Neutrophil (primary cell): ENCODE results near the gene RNF10.

GRCh38 chr12:120228217-120228704 lies 27.4 kb upstream of the RPLP0 start:
- PRO-cap, result no peak

GRCh38 chr12:120361264-120362130 lies 7.5 kb downstream of the MSI1 start:
- PRO-cap, result no peak

- PRO-cap, result no peak
Measured at GRCh38 chr12:120428828-120429268, 9.1 kb upstream of the COX6A1 start.

DNA sequence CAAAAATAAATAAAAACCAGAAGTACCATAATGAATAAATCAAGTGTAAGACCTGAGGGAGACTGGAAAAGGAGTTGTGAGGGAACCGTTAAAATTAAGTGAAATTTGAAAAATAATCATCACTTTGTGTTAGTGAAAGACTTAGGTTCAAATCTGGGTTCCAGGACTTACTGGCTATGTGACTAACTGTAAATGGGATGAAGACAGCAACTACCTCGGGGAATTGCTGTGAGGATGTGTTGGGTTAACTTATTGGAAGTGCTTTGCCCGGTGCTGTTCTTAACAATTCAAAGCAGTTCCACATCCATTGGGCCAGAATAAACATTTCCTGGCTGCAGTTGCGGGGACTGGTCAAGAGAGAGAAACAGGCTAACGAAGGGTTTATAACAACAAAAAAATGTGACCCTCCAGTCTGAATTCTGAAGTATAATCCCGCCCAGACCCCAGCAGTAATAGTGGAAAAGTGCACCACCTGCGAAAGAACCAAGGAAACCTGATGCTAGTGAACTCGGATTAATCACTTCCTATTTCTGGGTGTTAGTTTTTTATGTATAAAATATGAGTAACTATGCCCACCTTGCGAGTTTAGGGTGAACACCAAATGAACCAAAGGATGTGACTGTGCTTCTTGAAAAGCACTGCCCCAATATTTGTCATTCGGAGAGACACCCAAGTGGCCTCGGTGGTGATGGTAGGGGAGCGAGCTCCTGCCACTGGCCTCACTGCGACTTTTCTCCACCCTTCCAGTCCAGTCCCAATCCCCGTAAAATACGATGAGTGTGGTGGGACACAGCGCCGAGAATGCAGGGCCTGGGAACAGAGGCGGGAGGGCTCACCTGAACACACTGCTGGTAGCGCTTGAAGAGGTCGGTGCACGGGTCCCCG lies 552 bp downstream of the TRIAP1 start:
- PRO-cap, result no peak

- PRO-cap, result unidirectional peak, plus-strand start at chr12:120534353; unidirectional peak, minus-strand start at chr12:120534955
Measured at GRCh38 chr12:120534136-120535144, at the start of gene RNF10. TSS of gene RNF10 (plus strand) at chr12:120534356.

DNA sequence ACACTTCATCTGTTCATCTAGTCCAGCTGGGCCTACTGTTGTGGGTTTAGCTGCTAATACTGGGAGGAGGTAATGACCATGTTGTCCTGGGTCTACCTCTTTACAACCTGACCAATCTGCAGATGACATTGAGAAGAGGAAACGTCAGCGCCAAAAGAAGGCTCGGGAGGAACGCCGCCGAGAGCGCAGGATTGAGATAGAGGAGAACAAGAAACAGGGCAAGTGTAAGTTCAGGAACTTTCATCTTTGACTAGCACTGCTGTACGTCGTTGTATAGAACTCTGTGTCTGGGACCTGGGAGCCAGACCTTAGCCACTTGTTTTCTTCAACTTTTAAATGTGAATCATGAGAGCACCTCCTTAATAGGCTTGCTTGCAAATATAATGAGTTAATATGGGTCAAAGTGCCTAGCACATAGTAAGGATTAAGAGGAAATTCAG lies 15.9 kb downstream of the POP5 start:
- PRO-cap, result no peak

DNA sequence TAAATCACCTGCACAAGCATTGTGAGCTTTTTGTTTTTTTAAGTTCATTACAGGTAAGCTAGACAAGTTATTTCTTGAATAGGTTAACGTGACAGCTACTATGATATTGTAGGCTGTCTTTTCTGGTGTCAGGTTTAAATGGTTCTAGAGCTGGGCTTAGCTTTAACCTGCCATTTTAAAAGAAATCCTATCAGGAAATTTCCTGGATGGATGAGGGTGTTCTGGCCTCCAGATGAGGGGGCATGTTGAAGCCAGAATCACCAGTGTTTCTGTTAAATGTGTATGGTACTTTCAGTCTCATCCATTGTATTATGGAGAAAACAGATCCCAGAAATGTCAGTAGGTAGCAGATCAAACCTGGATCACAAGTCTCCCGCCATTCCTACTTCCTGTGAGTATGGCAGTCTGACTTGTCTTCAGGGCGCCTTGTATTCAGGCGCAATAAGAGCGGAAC lies 3.6 kb downstream of the POP5 start:
- PRO-cap, result no peak

DNA sequence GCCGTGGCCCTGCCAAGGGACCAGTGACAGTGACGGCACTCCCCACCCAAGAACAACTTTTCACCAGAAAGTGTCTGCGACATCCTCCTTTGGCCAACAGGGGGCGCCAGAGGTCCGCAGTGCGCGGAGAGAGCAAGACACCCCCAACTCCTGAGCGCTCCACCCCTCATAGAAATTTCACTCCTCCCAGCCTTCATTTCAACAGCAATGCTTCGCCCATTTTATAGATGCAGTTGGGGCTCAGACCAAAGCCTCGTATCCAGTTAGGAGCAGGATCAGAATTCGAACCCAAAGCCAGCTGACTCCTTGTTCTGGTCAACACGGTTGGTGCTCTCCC lies 2.2 kb upstream of the POP5 start:
- PRO-cap, result no peak

DNA sequence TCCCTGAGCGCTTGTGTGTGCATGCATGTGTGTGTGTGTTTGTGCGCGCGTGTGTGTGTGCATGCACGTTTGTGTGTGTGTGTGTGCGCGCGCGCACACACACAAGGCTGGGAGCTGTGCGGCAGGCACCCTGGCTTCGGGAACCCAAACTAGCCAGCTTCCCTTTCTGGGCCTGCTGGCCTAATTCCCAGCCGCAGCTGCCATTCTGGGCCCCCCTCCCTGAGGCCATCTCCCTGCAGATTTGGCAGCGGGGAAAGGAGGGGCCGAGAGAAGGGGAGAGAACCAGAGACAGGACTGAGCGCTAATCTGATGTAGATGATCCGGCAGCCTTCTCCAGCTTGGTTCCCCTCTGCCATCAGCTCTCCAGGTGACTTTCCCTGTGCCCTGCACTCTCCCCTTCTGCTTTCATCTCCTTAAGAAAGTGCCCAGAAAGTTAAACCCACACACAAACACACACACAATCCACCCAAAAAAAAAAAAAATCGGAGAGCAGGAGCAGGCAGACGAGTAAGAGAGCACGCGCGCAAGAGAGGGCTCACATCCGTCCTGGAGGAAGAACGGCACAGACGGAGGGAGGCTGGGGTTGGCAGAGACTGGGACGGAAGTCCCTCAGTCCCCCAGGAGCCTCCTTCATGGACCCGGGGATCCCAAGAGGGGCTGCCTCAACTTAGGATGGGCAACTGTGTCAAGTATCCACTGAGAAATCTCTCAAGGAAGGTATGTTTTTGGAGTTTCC lies 9.7 kb downstream of the CABP1 start:
- PRO-cap, result no peak

DNA sequence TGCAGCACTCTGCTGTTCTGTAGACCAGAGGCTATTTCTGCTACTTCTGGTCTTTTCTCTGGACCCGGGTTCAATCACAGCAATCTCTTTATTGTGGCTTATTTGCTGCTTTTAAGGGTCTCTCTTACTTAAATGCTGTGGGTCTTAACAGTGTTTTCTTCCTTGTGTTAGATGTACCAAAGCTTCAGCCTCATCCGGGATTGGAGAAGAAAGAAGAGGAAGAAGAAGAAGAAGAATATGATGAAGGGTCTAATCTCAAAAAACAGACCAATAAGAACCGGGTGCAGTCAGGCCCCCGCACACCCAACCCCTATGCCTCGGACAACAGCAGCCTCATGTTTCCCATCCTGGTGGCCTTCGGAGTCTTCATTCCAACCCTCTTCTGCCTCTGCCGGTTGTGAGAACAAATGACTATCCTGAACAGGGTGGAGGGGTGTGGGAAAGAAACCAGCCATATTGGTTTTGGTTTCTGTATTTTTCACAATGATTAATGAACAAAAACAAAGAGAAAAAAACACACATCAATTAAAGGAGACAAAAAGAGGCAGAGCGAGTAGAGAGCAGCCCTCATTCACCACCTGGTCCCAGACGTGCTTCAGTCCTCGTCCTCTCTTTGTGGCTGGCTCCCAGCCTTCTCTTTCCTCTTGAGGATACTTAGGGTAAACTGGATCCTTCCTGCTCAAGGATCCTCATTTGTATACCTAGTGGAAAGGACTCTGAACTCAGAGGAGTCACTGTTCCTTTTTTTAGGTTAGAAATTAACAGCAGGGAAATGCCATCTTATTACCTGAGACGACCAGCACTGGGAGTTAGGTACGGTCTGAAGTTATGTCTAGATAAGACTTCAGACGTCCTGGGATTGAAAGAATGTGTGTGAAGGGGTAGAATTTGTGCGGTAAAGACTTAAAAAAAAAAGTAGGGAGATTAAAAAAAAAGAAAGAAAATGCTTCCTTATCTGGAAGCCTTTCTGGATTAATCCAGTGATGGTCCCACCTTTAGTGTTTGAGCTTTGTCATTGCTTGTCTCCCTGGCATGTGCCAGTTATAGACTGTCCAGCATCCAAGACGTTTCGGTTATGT lies 9.5 kb downstream of the MLEC start:
- PRO-cap, result no peak

- PRO-cap, result no peak
Measured at GRCh38 chr12:120702864-120704168, 6.9 kb upstream of the UNC119B start.

DNA sequence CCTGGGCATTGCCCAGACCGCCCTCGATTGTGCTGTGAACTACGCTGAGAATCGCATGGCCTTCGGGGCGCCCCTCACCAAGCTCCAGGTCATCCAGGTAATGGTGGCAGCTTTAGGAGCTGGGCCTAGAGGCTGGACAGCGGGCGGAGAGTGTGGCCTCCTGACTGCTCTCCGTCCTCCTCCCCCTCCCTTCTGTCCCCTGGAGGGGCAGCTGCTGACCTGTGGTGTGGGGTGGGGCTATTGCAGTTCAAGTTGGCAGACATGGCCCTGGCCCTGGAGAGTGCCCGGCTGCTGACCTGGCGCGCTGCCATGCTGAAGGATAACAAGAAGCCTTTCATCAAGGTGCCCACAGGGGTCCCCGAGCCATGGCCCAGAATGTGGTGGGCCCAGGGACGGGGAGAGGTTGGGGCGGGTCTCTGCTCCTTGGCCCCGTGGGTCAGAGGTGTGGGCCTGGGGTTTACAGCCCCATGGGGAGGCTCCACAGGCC lies 13.0 kb downstream of the ACADS start:
- PRO-cap, result no peak

- PRO-cap, result no peak
Measured at GRCh38 chr12:120759750-120760722, 34.4 kb downstream of the ACADS start.

DNA sequence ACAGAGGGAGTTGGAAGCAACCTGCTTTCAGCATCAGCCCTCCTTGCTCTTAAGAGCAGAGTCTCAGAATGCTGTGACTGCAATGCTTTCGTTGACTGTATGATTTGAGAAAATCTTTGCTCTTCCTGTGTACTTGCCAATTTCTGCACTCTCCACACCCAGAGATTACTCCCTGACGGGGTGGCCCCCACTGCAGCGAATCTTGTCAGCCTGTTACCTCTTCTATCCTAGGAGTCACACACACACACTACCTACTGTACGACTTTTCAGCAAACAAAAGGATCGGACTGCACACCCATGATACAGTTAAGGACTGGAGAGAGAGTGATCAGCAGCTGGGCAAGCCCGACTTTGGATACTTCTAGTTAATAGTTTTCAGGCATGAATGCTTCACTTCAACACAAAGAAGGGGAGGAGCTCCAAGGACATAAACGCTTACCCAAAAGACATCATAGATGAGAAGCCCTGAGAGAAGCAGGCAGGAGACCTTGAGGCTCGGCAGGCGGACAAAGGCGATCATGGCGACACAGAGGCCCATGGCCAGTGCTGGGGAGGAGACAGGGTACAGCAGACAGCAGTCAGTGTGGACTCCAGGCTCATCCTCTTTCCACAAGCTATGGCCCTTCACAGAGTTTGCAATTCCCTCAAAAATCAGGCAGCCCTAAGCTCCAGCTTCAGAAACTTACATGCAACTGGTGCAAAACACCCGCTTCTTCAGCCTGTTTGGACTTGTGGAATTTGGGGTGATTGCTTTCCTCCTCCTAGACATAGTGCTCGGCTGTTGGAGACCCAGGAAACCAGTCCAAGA lies 43.1 kb downstream of the ACADS start:
- PRO-cap, result no peak

DNA sequence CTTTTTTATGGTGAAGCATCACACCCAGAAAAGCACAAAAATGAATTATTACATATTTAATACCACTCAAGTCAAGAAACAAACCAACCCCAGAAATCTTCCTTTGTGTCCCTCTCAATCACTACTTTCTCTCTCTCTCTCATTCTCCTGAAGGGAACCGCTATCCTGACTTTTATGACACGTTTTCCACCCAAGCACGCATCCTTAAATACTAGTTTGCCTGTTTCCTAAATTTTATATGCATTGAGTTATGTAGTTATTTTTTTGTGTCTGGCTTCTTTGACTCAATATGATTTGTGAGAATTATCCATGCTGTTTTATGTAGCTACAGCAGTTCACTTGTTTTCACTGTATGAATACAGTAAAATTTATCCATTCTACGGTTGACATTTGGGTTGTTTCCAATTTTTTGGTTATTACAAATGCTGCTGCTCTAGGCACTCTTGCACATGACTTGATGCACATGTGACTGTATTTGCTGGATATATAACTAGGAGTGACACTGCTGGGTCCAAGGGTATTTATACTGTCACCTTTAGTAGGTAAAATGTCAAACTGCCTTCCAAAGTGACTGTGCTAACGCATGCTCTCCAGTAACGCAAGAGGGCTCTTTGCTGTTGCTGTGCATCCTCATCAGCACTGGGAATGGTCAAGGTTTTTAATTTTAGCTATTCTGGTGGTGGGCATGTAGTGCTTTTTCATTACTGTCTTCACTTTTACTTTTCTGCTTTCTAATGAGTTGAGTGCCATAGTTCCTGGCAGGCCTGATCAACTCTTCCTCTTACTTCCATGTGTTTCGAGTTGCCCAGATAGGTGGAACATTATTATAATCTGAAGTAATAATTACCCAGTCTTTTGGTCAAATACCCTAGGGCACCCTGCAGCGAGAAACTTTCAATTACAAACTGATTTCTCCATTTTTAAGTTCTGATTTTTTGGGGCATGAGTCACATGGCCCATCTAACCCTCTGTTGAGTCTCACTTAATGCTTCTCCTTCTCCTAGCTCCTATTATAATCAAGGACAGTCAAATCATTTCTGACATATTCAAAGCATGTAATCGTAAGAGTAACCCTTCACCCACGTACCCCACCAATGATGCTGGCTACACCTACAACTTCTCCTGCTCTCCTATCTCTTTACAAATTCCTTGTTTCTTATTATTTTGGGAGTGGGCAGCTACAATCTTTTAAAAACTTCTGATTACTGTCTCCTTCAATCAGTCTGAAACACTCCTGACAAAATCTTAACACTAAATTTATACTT lies 62.3 kb downstream of the ACADS start:
- PRO-cap, result no peak

GRCh38 chr12:120845278-120845915 lies 58.8 kb downstream of the SPPL3 start:
- PRO-cap, result no peak

DNA sequence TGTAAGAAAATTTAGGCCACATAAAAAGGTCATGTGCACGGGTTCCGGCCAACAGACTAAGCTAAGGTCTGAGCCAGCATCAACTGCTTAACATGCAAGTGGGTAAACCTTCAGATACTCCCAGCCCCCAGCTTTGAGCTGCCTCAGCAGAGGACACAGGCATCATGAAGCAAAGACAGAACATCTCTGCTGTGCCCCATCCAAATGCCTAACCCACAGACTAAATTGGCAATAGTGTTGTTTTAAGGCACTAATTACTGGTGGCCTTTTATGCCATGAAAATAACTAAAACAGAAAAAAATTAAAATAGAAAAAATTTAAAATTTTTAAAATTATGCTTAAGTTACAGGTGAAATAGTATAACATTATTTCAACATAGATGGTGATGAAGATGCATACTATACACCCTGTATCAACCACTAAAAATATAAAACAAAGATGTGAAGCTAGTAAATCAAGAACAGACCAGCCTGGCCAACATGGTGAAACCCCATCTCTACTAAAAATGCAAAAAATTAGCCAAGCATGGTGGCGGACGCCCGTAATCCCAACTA lies 29.1 kb downstream of the SPPL3 start:
- PRO-cap, result no peak

DNA sequence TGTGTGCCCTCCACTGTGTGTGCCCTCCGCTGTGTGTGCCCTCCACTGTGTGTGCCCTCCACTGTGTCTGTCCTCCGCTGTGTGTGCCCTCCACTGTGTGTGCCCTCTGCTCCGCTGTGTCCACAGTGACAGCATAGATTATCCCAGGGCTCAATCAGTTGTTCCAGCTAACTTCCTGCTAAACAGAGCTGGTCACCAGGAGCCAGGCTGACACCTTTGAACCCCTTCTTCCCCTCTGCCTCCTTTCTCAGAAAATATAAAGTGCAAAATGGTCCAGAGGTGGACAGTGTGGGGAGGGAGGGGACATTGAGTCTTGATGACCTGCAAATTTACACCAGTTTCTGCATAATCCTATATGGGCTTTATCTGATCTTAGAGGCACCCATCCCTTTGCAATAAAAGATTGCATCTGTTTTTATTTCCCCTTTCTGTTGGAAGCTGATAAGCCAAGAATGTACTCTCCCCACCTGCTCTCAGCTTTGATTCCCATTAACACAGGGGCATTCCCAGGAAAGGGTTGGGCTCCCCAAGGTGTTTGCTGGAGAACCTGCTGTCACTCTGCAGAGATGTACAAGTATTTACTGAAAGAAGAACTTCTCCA lies 21.6 kb upstream of the HNF1A start:
- PRO-cap, result no peak

DNA sequence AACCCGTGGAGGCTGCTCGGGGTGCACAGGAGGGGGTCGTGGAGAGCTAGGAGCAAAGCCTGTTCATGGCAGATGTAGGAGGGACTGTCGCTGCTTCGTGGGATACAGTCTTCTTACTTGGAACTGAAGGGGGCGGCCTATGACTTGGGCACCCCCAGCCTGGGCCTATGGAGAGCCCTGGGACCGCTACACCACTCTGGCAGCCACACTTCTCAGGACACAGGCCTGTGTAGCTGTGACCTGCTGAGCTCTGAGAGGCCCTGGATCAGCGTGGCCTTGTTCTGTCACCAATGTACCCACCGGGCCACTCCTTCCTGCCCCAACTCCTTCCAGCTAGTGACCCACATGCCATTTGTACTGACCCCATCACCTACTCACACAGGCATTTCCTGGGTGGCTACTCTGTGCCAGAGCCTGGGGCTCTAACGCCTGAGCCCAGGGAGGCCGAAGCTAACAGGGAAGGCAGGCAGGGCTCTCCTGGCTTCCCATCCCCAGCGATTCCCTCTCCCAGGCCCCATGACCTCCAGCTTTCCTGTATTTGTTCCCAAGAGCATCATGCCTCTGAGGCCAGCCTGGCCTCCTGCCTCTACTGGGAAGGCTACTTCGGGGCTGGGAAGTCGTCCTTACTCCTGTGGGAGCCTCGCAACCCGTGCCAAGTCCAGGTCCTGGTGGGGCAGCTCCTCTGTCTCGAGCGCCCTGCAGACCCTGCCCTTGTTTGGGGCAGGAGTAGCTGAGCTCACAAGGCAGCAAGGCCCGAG lies 14.7 kb downstream of the C12orf43 start:
- PRO-cap, result no peak

GRCh38 chr12:121124330-121124915 lies 8.3 kb upstream of the P2RX7 start:
- PRO-cap, result no peak